Measurements from ENCODE around the genes CGB3, PTH2, FLT3LG and RPS11.

- PRO-cap, result no peak
- RAMPAGE, long total RNA, 4 experiments, result no peak in any of the 4 experiments
Measured at GRCh38 chr19:48608701-48609240, 2.2 kb downstream of the SPACA4 start.

GRCh38 chr19:48630671-48631289, 6.4 kb downstream of the DBP start:
- PRO-cap, result no peak
- RAMPAGE, long total RNA, 4 experiments, result no peak in any of the 4 experiments

- PRO-cap, result no peak
- RAMPAGE, long total RNA, 4 experiments, result no peak in any of the 4 experiments
Measured at GRCh38 chr19:48649701-48649911, 3.6 kb upstream of the CA11 start.

GRCh38 chr19:48726942-48727684, 7.6 kb upstream of the MAMSTR start:
- PRO-cap, result no peak
- RAMPAGE, long total RNA, 4 experiments, result no peak in any of the 4 experiments

DNA sequence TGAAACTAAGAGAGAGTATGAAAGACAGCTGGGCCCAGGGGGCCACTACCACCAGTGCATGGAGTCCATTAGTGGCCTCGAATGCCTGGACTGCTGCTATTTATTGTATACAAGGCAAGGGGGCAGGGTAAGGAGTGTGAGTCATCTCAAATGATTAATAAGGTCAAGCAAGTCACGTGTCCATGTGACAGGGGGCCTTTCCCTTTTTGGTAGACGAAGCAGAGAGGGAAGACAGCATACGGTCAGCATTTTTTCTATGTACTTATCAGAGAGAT, 25.4 kb downstream of the FGF21 start:
- PRO-cap, result no peak
- RAMPAGE, long total RNA, 4 experiments, result no peak in any of the 4 experiments

DNA sequence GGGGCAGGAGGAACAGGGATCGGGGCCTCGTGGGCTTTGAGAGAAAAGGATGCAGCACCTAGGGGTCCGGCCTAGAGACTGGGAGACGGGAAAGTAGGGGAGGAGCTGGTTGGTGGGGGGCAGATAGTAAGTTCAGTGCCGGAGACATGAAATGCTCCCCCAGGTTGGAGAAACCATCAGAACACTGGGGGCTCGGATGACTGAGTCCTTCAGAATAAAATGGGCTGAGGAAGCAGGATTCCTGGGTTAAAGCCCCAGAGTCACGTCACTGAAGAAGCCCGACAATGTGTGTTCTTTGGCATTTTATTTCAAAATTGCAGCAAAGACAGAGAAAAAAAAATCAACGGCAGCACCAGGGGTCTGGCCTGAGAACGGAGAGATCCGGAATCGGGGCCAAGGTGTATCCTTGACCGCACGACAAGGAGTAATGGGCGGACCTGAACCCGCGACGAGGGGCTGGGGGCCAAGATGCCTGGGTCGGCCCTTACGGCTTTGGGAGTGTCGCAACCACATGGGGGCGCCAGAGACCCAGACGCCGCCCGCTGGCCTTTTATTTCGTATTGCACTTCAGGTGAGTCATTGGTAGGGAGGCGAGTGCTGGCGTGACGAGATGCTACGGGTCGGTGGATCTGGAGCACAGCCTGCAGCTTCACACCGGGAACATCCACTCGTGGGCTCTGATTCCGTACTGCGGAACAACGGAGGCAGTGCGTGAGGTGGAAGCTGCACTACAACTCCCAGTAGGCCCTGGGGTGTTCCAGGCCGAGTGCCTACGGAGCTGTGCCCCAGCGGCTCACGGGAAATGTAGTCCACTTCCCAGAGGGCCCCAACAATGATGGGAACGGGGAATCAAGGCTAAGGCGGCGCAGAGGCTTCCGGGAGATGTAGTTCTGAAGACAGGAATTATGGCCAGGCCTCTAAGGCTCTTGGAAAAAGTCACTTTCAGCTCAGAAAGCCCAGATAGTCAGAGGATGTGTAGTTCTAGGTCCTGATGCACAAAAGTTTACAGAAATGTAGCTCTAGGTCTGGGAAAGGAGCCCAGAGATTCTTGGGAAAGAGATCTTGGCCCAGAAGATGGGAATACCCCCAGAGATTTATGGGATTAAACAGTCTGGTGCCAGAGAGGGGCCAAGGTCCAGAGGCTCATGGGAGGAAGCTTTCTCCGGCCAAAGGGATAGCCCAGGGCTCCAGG, 15.7 kb downstream of the BCAT2 start:
- PRO-cap, result no peak
- RAMPAGE, long total RNA, 4 experiments, result no peak in any of the 4 experiments

GRCh38 chr19:48905548-48906262, 5.6 kb downstream of the NUCB1 start:
- PRO-cap, result no peak
- RAMPAGE, long total RNA, 4 experiments, result no peak in any of the 4 experiments

GRCh38 chr19:48907658-48908132, 7.6 kb downstream of the NUCB1 start:
- PRO-cap, result no peak
- RAMPAGE, long total RNA, 4 experiments, result no peak in any of the 4 experiments

- PRO-cap, result bidirectional peak, plus-strand start at chr19:48965825, minus-strand start at chr19:48965682; unidirectional peak, minus-strand start at chr19:48965918
- RAMPAGE, long total RNA, 4 experiments, result start-site peak on the minus strand in 1 of 4 experiments, at chr19:48965660-48965697 at its widest, 10 reads per replicate
Measured at GRCh38 chr19:48965519-48966448, 675 bp downstream of the FTL start.

GRCh38 chr19:48988183-48988745, 4.8 kb downstream of the GYS1 start:
- PRO-cap, result no peak
- RAMPAGE, long total RNA, 4 experiments, result no peak in any of the 4 experiments

DNA sequence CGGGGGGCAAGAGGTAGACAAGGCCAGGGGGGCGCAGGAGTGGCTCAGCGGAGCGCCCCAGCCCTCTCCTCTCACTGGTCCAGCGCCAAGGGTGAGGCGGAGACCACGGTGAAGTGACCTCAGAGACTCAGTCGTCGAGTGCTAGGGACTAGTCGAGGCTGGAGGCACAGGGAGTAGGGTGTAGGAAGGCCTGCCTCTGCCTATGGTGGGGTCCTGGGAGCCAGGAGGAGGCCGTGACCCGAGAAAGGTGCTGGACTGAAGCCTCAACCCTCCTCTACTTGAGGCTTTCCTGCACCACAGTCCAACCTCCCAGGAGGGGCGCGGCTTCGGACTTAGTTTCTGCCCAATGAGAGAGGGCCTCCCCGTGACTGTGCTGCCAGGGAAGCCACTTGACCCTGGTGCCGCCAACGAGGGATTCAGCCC, at the start of gene CGB3:
Gene CGB3 (minus strand): TSS at position 252 of the 423 bp plus-strand sequence.
- PRO-cap, result no peak
- RAMPAGE, long total RNA, 4 experiments, result no peak in any of the 4 experiments

DNA sequence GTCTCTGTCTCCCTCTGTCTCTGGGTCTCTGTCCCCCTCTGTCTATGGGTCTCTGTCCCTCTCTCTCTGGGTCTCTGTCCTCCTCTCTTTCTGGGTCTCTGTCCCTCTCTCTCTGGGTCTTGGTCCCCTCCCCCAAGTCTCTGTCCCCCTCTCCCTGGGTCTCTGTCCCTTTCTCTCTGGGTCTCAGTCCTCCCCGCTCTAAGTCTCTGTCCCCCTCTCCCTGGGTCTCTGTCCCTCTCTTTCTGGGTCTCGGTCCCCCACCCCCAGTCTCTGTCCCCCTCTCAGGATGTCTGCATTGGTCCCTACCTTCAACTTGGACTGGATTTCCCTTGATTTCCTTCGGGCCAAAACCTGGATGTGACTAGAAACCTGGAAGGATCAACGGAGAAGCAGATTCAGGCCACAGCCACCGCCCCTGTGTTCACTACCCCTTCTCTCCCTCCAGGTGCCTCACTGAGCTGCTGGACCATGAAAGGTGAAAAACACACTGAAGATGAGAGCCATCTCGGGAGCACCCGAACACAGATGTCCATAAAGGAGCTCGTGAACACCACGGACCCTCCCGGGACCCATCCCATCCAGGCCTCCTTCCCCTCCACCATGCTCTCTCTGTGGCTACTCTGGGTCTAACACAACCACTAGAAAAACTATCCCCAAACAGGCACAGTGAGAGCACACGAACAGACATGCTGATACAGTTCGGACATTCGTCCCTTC, 5.1 kb downstream of the TEAD2 start:
- PRO-cap, result no peak
- RAMPAGE, long total RNA, 4 experiments, result no peak in any of the 4 experiments

- PRO-cap, result no peak
- RAMPAGE, long total RNA, 4 experiments, result no peak in any of the 4 experiments
Measured at GRCh38 chr19:49423422-49423863, at the start of gene PTH2. TSS of gene PTH2 (minus strand) at chr19:49423441.

DNA sequence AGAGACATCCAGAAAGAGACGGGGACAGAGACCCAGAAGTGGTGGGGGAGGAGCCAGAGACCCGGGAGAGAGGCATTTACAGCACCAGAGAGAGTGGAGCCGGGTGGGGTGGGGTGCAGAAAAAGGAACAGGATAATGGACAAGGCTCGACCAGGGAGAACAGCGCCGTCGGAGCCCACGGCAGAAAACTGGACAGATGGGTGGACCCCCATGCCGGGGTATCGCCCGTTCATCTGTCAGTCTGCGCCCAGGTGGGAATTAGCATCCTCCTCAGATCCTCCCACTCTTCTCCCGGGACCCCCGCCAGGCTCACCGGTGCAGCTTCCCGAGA, 357 bp downstream of the SLC17A7 start:
- PRO-cap, result no peak
- RAMPAGE, long total RNA, 4 experiments, result no peak in any of the 4 experiments

DNA sequence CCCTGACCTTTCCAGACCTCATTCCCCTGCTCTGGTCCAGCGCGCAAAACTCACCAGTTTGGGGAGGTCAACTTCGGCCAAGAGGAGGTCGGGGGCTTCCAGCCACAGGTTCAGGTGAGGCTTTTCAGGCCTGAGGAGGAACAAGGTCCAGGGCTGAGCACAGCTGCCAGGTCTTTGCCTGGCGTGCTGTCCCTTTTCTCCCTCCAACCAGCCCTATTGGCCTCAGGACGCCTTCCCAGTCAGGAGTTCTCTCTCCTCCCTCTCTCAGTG, 4.7 kb downstream of the PIH1D1 start:
- PRO-cap, result no peak
- RAMPAGE, long total RNA, 4 experiments, result no peak in any of the 4 experiments

DNA sequence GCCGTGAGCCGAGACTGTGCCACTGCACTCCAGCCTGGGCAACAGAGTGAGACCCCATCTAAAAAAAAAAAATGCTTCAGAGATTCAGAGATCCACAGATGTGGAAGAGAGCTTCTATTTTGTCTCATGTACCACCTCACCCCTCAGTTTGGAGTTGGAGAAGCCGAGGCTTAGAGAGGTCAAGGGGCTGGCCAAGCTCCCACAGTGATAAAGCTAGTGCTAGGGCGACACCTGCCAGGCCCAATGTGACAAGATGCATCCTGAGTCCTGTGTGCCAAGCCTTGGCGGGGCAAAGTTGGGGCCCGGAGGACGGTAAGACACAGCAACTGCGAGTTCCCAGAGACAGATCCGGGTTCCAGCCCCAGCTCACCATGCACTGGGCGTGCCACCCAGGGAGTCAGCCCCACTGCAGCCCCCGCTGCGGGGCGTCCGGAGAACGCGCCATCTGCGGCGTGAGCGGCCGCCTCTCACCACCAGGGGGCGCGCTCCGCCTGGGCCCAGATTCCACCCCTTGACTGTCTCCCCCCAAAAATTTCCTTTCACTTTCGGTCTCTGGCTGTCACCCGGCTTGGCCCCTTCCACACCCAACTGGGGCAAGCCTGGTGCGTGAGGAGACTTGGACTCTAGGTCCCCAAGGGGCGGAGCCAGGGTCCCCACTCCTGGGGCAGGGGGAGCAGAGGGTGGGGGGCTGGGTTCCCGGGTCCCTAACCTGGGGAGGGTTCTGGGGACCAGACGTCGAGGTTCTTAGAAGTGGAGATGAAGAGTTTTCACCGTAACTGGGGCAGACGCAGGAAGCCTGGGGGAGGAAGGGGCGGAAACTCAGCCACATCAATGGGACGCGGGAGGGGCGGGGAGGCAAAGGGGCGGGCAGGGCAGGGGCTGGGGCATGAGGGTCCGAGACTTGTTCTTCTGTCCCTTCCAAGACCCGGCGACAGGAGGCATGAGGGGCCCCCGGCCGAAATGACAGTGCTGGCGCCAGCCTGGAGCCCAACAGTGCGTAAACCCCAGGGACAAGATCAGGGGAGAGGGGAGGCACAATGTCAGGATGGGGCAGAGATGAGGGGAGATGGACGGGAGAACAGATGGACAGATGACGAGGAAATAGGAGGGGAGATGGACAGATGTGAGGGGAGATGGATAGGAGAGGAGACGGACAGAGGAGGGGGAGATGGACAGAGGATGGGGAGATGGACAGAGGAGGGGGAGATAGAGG, at the start of gene FLT3LG:
Gene FLT3LG (plus strand): TSS at position 536 of the 1,213 bp plus-strand sequence.
- PRO-cap, result no peak
- RAMPAGE, long total RNA, 4 experiments, result start-site peak on the plus strand in 1 of 4 experiments, centred at position 546 of the sequence, 26 reads per replicate

DNA sequence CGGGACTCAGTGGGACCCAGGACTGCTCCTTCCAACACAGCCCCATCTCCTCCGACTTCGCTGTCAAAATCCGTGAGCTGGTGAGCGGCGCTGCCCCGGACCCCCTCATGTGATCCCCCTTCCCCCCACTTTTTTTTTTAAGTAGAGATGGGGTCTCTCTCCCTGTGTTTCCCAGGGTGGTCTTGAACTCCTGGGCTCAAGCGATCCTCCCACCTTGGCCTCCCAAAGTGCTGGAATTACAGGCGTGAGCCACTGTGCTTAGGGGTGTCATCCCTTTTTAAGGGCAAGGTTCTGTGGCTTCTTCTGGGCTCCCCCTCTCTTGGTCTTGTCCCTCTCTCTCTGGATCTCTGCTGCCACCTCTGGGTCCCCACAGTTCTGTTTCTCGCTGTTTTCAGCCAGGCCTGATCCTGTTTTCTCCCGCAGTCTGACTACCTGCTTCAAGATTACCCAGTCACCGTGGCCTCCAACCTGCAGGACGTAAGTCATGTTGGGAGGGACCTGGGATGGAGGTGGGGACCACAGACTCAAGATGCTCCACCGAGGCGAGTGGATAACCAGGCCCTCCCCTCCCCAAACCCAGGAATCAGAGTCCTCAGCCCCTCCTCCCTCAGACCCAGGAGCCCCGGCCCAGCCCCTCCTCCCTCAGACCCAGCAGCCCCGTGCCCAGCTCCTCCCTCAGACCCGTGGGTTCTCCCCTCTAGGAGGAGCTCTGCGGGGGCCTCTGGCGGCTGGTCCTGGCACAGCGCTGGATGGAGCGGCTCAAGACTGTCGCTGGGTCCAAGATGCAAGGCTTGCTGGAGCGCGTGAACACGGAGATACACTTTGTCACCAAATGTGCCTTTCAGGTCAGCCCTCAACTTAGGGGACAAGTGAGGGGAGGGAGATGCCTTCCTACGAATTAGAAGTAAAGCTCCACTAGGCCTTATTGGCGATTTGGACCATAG, 2.0 kb downstream of the FLT3LG start:
- PRO-cap, result no peak
- RAMPAGE, long total RNA, 4 experiments, result no peak in any of the 4 experiments

DNA sequence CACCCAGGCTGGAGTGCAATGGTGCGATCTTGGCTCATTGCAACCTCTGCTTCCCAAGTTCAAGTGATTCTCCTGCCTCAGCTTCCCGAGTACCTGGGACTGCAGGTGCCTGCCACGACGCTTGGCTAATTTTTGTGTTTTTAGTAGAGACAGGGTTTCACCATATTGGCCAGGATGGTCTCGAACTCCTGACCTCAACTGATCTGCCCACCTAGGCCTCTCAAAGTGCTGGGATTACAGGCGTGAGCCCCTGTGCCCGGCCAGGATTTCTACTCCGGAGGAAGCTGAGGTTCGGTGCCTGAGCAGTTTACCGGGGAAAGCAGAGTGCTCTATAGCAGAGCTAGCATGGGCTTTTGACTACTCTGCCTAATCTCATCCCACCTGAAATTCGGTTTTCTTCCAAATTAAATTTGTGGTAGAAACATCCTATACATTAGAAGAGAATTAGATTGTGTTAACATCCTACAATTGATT, 1.4 kb downstream of the RPL13A start:
- PRO-cap, result no peak
- RAMPAGE, long total RNA, 4 experiments, result no peak in any of the 4 experiments

GRCh38 chr19:49491729-49492400, 4.4 kb upstream of the RPS11 start:
- PRO-cap, result no peak
- RAMPAGE, long total RNA, 4 experiments, result no peak in any of the 4 experiments

- PRO-cap, result unidirectional peak, minus-strand start at chr19:49496042; bidirectional peak, plus-strand start at chr19:49496434, minus-strand start at chr19:49496280
- RAMPAGE, long total RNA, 4 experiments, result start-site peak on the plus strand in 4 of 4 experiments, at chr19:49496388-49496470 at its widest, 668 to 2,348 reads per replicate
Measured at GRCh38 chr19:49495819-49496594, at the start of gene RPS11. TSS of gene RPS11 (plus strand) at chr19:49496434.

Data from sigmoid colon (tissue), 4 donors.